SK-N-SH (cell line): Measurements from ENCODE around the gene NUB1.

- RRBS = no CpG with 5 or more reads among the region's 26 CpGs
CAGE:
- cytosol, long polyA plus RNA = no peak
- long polyA plus RNA = no peak
- nucleus, long polyA plus RNA = no peak
Measured at GRCh38 chr7:151239359-151240628, 7.5 kb downstream of the CHPF2 start.

GRCh38 chr7:151247940-151248493 lies 477 bp downstream of the SMARCD3 start:
- RRBS = 3% methylated on average over 12 of the region's 32 CpGs
CAGE:
- cytosol, long polyA plus RNA = no peak
- long polyA plus RNA = no peak
- nucleus, long polyA plus RNA = no peak

DNA sequence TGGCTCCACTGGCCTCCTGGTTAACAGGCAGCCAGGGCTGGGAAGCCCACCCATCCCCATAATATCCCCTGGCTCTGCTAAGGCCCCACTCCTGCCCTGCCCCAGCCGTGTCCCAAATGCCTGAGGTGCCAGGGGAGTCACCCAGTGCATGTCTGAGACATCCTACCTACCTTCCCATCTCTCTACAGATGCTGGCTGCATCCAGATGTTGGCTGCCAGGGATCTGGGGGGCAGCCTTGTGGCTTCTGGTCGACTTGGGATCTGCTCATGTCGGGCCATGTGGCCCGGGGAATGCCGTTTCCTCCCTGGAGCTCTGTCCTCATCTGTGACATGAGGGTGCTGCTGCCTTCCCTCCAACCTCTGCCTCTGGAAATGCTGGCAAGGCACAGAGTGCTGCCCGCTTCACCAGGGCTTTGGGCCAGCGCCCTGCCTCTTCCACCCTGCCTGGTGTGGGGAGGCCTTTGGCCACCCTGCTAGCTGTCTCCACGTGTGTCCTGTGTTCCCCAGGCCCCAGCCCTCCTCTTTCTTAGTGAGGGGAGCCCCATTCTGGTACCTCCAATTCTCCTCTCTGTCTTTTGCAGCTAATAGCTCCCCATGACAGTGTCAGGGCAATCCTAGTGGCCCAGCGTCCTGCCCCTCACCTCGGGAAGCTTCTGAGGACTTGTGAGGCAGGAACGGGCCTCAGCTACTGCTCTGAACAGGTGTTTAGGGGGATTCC lies 5.8 kb upstream of the SMARCD3 start:
- RRBS = no CpG with 5 or more reads among the region's 11 CpGs
CAGE:
- cytosol, long polyA plus RNA = no peak
- long polyA plus RNA = no peak
- nucleus, long polyA plus RNA = no peak

GRCh38 chr7:151341324-151342336 lies at the start of gene NUB1:
Gene NUB1, plus strand, starts transcription at chr7:151341812.
- RRBS = 1% methylated on average over 13 of the region's 78 CpGs
CAGE:
- cytosol, long polyA plus RNA = start-site peak on the plus strand at chr7:151341816-151341850, 285 and 616 reads in 2 replicates
- long polyA plus RNA = start-site peak on the plus strand at chr7:151341816-151341843, 529 and 461 reads in 2 replicates
- nucleus, long polyA plus RNA = start-site peak on the plus strand at chr7:151341817-151341835, 242 and 564 reads in 2 replicates

- RRBS = no CpG with 5 or more reads among the region's 8 CpGs
CAGE:
- cytosol, long polyA plus RNA = no peak
- long polyA plus RNA = no peak
- nucleus, long polyA plus RNA = no peak
Measured at GRCh38 chr7:151351846-151352398, 10.3 kb downstream of the NUB1 start.

DNA sequence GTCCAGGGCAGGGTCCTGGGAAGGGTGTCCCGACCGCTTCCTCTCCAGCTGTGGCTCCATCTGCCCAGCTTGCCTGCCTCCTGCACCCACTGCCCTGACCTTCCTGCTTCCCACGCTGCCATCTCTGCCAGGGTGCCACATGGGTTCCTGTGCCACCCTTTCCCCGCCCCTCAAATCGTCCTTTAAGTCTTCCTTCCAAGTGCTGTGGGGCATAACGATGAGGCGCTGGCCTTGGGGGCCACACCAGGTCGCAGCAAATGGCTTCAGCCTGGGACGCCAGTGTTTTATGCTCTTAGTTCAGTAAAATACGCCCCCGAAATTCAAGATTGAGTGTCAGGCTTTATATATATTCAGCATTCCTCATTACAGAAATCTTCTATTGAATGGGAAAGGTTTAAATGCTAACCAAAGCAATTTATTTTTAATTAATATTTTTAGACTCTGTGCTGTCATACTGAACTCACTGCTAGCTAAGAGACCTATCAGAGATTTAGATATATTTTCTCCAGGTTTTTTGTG lies 32.2 kb downstream of the WDR86 start:
- RRBS = no CpG with 5 or more reads among the region's 11 CpGs
CAGE:
- cytosol, long polyA plus RNA = no peak
- long polyA plus RNA = no peak
- nucleus, long polyA plus RNA = no peak

DNA sequence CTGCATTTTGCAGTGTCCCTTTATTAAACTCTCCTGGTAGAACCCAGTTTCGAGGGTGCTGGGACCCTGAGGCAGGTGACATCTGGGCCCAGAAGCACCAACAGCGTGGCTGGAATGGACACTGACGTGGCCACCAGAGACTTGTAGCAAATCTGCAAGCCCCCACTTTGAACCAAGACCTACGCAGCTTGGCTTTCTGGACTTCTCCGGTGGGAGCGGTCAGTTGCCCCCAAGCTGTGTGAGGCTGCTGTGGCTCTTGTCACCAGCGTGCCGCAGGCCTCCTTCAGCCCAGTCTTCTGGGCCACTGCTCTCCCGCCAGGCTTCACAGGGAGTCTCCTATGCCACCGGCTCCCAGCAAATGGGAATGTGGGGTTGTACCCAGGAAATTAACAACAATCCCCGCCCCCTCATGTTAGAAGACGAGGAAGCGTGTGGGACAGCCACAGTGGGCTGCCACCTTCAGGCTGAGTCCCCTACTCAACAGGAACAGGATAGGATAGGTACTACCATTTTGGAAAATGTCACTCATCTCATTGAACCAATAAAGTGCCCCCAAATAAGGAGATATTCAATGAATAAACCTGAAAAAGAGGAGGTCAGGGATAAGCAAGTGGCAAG lies 4.3 kb downstream of the WDR86 start:
- RRBS = no CpG with 5 or more reads among the region's 13 CpGs
CAGE:
- cytosol, long polyA plus RNA = no peak
- long polyA plus RNA = no peak
- nucleus, long polyA plus RNA = no peak

DNA sequence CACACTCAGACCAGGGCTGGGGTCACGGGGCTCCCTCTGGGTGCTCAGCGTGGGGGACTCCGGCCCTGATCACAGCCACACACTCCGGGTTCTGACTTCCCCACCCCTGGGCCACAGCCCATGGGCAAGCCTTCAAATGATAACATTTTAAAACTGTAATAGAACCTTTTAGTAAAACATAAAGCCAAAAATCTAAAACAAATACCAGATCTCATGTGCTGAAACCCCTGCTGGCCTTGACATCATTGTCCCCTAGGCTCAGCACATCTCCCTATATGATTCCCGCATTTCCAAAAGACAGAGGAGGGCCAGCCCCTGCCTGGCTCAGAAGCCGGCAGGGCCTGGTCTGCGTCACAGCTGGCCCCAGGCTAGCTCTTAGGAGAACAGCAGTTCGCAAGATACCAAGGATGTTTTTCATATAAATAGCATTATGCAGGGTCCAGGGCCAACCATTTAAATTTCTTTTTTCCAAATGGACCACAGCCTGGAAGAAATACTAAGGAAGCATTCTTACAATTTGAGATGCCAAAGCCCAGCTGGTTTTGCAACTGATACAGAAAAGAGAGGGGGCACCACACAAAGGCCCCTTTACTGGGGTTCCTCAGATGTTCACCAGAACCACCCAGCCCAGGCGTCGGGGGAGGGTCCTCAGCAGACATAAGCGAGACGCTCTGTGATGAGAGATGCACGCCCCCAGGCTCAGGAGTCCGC lies 3.2 kb downstream of the CRYGN start:
- RRBS = no CpG with 5 or more reads among the region's 14 CpGs
CAGE:
- cytosol, long polyA plus RNA = no peak
- long polyA plus RNA = no peak
- nucleus, long polyA plus RNA = no peak

DNA sequence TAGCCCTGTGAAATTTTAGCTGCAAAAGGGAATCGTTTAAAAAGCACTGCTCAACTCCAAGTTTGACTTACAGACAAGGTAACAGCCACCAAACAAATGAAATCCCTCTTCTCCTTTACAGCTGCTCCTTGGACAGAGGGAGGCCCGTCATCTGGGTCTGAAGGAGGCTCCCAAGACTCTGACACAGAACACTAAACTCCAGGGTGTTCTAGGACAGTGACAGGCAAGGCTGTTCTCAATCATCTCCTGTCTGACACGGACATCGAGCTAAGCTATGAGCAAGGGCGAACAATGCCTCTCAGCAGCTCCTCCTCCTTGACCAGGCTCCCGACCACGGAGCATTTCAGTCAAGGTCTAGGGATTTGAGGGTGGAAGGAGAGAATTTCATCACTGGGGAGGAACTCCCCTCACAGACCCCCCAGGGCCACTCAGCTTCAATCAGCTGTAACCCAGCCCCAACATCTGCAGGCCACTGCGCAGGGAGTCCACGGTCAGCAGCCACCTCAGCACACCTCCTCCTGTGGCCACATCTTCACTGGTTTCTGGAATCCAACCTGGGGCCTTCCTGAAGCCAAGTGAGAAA lies 26.2 kb upstream of the CRYGN start:
- RRBS = no CpG with 5 or more reads among the region's 9 CpGs
CAGE:
- cytosol, long polyA plus RNA = no peak
- long polyA plus RNA = no peak
- nucleus, long polyA plus RNA = no peak

- RRBS = no CpG with 5 or more reads among the region's 8 CpGs
CAGE:
- cytosol, long polyA plus RNA = no peak
- long polyA plus RNA = no peak
- nucleus, long polyA plus RNA = no peak
Measured at GRCh38 chr7:151538878-151539494, 19.3 kb upstream of the RHEB start.

- RRBS = no CpG with 5 or more reads among the region's 9 CpGs
CAGE:
- cytosol, long polyA plus RNA = no peak
- long polyA plus RNA = no peak
- nucleus, long polyA plus RNA = no peak
Measured at GRCh38 chr7:151565645-151566305, 46.1 kb upstream of the RHEB start.

DNA sequence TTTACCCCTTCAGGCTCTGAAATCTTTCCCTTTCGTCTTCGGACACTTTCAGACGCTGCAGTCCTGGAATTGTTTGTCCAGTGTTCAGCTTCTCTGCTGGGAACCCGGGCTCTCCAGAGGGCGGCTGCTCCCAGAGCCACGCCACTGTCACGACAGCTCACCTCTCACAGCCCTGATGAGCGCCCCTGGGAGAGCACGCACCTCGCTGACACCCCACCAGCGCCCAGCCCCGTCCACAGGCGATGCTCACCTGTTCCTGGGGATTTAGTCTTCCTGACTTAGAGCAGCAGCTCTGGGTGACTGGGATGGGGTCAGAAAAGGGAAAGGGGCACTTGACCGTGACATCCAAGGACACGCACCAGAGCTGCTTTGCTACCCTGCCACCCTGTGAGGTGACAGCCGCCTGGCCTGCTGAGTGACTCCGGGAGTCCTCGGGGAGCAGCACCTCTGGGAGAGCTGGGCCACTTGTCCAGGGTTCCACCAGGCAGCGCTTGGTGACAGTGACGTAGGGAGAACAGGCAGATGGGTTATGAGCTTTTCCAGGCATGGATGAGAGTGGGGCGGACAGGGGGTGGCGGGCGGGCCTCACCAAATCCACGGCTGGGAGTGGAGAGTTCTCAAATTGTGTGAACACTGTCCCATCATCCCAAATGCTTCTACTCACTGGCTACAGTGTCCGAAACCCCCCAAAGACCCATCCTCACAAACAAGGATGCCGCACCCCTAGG lies 148.2 kb downstream of the PRKAG2 start:
- RRBS = no CpG with 5 or more reads among the region's 26 CpGs
CAGE:
- cytosol, long polyA plus RNA = no peak
- long polyA plus RNA = no peak
- nucleus, long polyA plus RNA = no peak

DNA sequence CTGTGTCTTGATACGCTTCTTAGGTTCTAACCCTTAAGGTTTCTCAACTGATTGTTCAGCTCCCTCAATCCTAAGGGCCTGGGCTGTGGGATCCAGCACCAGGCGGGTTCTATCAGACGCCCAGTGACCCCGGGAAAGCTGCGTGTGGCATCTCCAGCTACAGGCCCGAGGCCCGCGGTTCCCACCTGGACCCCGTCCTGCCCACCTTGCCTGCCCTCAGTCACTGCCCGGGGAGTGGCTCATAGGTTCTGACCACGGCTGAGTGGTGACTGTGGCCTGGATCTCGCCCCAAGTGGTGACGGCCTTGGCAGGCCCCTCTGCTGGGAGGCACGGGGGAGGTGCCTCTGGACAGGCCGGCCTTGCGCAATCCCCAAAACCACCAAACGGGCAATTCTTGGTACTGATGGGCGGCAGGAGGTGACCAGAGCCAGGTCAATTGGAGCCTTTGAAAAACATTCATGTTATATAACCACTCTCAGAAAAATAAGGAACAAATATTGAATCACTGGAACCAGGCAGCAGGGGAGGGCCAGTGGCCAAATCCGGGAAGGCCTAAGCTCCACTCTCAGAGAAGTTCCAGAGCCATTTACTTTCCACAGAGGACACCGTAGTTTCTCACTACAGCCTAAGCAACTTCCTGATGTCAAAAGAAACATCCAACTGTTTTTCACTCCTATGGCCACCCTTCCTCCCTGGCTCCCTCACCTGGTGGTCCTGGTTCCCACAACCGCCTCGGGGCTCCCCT lies 83.4 kb downstream of the PRKAG2 start:
- RRBS = 87% methylated on average over 3 of the region's 22 CpGs
CAGE:
- cytosol, long polyA plus RNA = no peak
- long polyA plus RNA = no peak
- nucleus, long polyA plus RNA = no peak

- RRBS = 78% methylated on average over 5 of the region's 20 CpGs
CAGE:
- cytosol, long polyA plus RNA = no peak
- long polyA plus RNA = no peak
- nucleus, long polyA plus RNA = no peak
Measured at GRCh38 chr7:151819977-151820583, 56.8 kb downstream of the PRKAG2 start.

GRCh38 chr7:151840397-151841107 lies 36.4 kb downstream of the PRKAG2 start:
- RRBS = 57% methylated on average over 9 of the region's 16 CpGs
CAGE:
- cytosol, long polyA plus RNA = no peak
- long polyA plus RNA = no peak
- nucleus, long polyA plus RNA = no peak

DNA sequence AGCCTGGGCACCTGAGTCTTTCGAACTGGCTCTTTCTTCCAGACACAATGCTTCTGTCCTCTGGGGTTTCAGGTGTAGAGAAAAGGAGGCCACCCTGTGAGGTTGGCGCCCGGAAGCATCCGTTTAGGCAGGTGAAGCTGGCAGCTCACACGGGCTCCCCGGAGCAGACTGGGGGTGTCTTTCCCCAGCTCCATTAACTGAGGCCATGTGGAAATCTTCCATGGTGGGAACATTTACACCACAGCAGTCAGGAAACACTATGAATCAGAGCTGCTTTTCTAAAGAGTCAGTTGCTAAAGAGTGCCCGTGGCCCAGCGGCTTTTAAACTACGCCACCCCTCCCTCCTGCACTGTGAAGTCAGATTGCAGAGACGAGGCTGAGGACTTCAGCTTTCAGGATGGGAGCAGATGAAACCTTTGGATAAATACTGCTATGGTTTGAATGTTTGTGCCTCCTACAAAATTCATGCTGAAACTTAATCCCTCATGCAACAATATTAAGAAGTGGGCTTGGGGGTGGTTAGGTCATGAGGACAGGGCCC lies 29.1 kb downstream of the PRKAG2 start:
- RRBS = 92% methylated on average over 4 of the region's 10 CpGs
CAGE:
- cytosol, long polyA plus RNA = no peak
- long polyA plus RNA = no peak
- nucleus, long polyA plus RNA = no peak

DNA sequence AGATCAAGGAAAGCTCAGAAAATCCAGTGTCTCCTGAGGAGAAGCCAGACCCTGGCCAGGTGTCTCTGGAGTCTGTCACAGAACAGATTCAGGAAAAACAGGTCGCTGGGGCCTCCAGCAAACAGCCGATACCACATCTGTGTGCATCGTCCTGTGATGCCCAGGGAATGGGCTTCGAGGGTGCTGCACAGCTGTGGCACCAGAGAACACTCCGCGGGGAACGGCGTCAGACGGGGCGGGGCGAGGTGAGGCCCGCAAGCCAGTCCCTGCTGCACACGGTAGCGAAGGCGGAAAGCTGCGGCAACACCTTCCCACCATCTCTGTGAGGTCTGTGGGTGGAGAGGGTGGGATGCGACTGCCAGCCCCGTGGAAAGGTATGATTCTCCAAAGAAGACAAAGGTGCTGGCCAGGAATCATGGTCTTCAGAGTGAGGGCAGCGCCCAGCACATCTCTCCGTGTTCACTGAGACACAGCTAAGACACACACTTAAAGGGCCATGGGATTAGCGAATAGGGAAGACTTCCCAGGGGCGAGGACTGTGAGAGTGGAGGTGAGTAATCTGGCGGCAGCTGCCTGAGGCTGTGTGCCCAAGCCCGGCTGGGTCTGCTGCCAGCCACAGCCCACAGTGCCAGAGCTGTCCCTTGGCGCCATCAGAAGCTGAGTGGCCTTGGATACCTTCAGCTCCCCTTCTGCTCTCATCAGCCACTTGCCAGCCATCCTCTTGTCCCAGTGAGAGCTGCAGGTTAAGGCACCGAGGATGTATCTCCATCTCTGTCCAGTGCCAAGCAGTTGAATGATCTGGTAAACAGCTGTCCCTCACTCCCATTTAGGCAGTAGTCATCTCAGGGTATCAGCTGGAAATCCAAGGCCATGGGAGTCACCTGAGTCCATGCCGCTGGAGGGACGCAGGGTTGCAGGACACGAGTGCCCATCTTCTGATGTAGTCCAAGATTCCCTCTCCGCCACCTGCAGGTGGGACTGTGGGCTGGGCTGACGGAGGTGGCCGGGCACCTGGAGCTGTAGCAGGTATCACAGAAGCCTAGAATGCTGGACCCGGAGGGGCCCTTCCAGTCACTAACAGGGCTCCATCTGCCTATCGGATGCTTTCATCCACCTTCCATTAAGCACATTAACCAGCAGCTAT lies 17.5 kb downstream of the PRKAG2 start:
- RRBS = no CpG with 5 or more reads among the region's 34 CpGs
CAGE:
- cytosol, long polyA plus RNA = no peak
- long polyA plus RNA = no peak
- nucleus, long polyA plus RNA = no peak

GRCh38 chr7:151876662-151876995 lies 286 bp downstream of the PRKAG2 start:
- RRBS = 0% methylated on average over 2 of the region's 29 CpGs
CAGE:
- cytosol, long polyA plus RNA = no peak
- long polyA plus RNA = no peak
- nucleus, long polyA plus RNA = no peak

DNA sequence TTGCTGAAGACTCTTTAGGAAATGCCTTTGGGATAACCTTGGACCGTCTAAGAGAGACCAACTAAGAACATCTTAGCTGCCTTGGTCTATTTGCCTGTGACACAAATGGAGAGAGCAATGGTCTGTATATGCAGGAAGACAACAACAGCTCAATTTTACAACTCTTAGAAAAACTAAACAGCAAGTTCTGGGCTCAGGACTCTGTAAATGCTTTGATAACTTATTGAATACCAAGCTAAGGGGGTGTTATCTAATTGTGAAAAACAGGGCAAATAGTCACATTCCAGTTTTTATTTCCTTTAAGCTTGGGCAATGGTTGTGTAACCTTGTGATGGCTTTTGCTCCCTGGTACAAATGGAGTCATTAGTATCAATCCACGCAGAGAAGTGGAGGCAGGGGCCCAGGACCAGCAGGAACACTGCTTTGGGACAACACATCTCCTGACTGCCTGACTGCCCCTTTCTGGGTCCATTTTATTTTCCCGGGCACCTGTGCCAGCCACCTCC lies 5.7 kb upstream of the PRKAG2 start:
- RRBS = no CpG with 5 or more reads among the region's 3 CpGs
CAGE:
- cytosol, long polyA plus RNA = no peak
- long polyA plus RNA = no peak
- nucleus, long polyA plus RNA = no peak

DNA sequence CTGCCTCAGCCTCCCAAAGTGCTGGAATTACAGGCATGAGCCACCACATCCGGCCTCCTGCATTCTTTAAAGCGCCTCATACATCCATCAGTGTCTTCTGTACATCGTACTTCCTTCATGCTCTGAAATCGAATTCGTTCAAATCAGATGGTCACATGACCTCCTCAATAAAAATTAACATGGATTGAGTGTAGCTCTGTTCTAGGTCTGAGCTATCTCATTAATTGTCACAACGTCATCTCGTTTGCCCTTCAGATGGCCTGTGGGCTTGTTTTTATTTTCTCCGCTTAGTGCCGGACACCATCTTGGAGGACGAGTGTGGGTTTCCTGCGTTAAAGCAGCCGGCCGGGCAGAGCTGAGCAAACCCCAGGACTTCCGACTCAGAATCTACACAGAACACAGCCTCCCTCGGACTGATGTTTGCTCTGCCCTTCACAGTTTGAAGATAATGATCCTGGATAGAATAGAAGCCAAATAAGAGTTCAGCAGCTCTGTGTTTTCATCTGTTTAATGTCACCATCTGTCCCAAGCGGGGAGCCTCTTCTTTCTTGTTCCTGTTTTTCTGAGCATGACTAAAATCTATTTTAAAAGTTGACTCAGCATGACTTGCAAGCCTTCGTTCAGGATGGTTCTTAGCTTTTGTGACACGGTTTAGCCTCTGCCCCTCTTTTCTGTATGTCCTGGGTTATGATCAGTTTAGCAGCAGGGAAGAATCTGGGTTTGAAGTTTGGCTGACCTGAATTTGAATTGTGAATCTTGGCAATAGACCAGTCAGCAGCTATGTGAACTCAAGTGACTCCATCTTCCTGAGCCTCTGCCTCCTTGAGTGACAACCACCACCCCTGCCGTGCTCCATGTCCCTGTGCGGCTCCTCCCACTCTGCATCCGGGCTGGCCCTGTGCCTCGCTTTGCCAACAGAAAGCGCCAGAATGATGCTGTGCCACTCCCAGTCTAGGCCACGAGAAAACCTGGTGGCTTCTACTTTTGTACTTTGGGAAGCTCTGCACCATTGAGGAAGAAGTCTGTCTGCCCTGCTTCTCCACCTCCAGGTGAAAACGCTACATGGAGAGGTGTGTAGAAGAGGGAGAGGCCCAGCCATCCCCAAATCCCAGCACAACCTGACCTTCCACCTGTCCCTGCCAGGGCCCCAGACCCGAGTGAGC lies 30.5 kb upstream of the GALNTL5 start:
- RRBS = 87% methylated on average over 2 of the region's 26 CpGs
CAGE:
- cytosol, long polyA plus RNA = no peak
- long polyA plus RNA = no peak
- nucleus, long polyA plus RNA = no peak